Aortic smooth muscle cell (primary cell): Measurements from ENCODE around the gene PRMT5.

DNA sequence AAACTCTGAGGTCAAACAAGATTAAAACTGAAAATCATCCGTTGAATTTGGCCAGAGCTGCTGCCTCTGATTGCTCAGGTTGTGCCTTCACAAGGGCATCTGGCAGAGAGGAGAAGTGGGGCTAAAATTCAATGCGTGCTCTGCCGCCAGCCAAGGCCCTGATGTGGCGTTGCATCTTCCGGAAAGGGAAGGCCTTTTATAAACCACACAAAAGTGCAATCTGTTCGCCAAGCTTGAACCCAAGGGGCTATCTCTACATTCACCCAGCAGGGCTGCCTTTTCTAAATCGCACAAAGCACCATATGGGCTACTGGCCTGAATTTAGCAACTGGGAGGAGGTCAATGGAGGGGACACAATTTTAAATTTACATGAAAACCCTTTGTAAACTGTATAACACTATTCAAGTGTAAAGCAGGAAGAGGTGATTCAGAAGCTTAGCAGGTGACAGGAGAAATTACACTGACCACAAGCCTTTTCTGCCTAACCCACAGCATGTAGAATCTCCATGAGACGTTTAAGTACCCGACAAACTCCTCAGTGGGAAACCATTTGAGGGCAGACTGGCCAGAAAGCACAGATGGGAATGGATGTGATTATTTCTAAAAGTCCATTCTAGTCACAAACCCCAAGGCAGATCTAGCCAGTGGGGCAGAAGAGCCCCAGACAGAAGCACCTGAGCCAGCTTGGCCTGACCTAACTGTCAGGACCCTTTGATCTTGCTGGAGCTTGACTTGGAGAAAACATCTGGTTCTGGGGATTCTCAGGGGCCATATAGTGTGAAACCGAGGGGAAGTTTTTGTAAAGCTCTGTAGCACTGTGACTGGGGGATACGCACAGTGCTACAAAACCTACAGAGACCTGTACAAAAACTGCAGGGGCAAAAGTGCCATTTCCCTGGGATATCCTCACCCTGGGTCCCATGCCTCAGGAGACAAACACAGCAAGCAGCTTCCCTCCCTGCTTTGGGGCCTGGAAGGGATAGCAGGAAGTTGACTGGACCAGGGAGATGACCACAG, 140.4 kb downstream of the DAD1 start:
- RRBS = no CpG with 5 or more reads among the region's 11 CpGs

DNA sequence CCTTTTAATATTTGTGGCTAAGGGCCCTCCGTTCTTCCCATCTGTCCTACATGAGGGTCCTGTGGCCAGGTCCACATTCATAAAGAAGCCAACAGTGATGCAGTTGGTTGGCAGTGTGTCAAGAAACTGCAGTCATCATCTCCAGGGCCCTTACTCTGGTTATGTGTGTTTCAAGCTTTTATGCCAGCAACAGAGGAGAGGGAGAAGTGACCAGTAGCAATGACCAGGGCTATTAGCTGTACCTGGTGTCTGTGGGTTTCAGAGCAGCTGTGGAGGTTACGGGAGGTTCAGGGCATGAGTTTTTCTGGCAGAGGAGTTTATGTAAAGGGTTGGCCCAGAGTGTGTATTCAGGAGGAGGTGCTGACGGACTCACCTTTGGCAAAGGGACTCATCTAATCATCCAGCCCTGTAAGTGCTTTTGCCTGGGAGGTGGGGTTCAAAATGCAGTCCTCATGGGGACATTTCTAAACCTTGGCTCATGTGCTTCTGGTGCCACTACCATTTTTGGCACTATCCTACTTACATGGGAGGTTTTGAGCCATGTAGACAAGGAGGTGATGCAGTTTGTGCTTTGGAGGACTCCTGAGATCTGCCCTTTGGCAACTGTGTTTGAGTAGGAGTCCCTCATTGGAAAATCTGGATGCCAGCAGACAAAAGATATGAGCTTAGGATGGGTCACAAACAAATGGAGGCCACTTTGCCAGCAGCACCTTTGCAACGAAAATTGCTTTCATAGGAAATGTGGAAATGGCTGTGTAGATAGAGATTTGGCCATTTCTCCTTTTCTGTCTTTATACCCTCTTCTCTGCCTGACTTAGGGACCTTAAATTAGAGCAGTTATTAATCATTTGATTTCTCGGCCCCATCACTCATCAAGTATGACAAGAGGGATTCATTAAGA, 95.2 kb downstream of the DAD1 start:
- RRBS = no CpG with 5 or more reads among the region's 5 CpGs

- RRBS = no CpG with 5 or more reads among the region's 11 CpGs
These were observed 87.1 kb downstream of the DAD1 start for GRCh38 chr14:22501792-22502437.

DNA sequence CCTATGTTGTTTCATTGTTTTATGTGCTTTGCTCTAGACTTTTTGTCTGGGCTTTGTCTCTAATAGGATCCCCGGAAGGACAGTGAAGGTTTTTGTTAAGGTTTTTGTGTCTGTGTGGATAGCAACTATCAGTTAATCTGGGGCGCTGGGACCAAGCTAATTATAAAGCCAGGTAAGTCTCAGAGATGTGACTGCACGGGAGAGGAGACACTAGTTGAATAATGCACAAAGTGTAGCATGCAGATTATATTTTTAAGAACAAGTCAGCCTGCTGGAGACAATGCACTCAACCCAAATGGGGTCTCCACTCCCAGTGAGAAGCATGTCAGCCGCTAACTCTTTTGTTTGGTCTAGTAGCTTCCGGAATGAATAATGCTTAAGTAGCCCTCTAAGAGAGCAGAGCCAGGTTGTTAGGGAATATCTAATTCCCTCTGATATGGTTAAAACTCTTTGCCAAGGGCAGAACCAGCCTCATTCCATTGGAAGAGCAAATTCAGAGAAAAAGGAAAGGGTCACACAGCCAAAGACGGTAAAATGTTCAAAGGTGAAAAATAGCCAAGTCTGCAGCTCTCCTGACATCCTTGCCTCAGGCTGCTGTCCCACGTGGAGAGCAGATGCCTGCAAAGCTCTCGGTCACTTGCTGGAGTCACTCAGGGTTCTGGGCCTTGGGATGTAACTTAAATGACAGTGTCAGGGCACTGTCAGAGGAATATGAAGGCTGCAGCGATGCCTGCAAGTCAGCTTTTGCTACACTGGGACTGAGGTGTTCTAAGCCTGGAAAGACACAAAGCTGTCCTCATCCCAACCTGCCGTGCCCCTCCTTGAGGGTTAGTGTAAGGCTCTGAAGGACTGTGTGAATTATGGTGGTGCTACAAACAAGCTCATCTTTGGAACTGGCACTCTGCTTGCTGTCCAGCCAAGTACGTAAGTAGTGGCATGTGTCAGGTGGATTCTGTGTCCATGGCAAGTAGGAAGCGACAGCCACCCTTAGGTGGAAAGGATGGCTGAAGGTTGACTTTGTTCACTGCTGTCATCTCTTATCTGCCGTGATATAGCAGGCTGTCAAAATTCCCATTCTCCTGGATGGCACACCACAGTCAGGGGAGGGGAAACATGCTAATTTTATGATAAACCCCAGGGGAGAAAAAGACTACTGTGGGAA, 80.2 kb downstream of the DAD1 start:
- RRBS = no CpG with 5 or more reads among the region's 13 CpGs

- RRBS = no CpG with 5 or more reads among the region's 3 CpGs
These were observed 76.7 kb downstream of the DAD1 start for GRCh38 chr14:22512194-22512929.

GRCh38 chr14:22520075-22520636, 68.9 kb downstream of the DAD1 start:
- RRBS = no CpG with 5 or more reads among the region's 6 CpGs

GRCh38 chr14:22521451-22522460, 67.3 kb downstream of the DAD1 start:
- RRBS = no CpG with 5 or more reads among the region's 5 CpGs

DNA sequence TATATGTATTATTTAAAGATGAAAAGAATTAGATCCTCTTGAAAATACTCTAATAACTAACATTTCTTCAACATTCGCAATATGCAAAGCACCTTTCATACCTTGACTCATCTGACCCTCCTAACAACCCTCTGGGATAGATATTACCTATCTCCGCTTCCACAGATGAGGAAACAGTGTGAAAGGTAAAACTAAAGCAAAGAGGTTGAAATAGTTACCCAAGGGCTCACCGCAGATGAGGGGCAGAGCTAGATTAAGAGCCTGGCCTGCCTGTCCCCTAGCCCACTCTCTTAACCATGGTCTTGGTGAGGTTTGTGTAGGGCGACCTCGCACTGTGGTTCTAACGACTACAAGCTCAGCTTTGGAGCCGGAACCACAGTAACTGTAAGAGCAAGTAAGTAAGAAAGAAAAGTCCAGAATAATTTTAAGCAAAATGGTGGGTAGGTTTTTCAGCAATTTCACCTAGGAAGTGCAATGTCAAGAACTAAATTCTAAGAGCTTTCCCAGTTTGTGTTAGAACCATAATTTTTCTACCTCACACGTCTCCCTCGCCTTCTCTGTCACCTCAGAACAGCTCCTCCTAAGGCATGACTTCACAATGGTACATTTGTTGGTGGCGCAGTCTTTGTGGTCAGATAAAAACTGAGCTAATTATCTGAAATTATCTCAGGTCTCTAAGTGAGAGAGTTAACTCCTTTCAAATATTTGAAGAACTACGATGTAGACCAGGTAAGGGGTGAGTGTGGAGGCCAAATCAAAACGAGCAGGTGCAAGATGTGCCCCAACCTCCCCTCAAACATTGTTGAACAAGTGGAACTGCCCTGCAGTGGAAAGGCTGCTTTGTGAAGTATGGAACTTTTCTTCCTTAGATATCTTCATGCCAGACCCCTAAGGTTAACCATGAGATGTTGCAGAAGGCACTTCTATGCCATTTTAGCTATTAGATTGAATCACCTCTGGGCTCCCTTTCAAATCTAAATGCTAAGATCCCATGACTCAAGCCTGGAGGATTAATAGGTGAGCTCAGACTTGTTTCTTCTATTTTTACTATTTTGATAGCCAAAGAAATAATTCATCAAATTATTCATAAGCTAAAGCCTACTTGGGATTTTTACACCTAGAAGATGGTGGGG, 64.7 kb downstream of the DAD1 start:
- RRBS = no CpG with 5 or more reads among the region's 12 CpGs

DNA sequence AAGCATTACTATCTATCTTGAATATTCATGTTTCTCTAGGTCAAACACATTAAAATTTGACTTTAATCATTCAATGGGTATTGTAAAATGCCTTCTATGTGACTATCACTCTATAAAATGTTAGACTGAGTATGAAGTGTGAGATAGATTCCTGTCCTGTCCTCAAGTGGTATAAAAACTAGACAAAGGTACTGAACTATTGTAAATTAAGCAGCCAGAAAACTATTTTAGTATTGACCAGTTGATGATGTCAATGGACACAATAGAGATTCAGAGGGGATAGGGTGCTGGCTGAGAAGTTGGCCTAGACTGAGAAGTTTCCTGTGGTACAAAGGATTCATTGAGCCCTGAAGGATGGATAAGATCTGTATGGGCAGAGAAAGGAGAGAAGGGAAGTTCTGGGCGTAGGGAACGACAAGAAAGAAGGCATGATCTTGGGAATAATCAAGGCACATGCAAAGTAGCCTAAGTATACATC, 44.7 kb downstream of the DAD1 start:
- RRBS = no CpG with 5 or more reads among the region's 2 CpGs

- RRBS = no CpG with 5 or more reads among the region's 24 CpGs
These were observed 32.7 kb downstream of the DAD1 start for GRCh38 chr14:22556135-22556899.

GRCh38 chr14:22561604-22562449, 27.2 kb downstream of the DAD1 start:
- RRBS = no CpG with 5 or more reads among the region's 9 CpGs

GRCh38 chr14:22797331-22797922, 17.8 kb downstream of the SLC7A7 start:
- RRBS = no CpG with 5 or more reads among the region's 3 CpGs

GRCh38 chr14:22808609-22808992, 6.6 kb downstream of the SLC7A7 start:
- RRBS = no CpG with 5 or more reads among the region's 1 CpG

- RRBS = no CpG with 5 or more reads among the region's 12 CpGs
These were observed 5.9 kb upstream of the SLC7A7 start for GRCh38 chr14:22821047-22821672.

DNA sequence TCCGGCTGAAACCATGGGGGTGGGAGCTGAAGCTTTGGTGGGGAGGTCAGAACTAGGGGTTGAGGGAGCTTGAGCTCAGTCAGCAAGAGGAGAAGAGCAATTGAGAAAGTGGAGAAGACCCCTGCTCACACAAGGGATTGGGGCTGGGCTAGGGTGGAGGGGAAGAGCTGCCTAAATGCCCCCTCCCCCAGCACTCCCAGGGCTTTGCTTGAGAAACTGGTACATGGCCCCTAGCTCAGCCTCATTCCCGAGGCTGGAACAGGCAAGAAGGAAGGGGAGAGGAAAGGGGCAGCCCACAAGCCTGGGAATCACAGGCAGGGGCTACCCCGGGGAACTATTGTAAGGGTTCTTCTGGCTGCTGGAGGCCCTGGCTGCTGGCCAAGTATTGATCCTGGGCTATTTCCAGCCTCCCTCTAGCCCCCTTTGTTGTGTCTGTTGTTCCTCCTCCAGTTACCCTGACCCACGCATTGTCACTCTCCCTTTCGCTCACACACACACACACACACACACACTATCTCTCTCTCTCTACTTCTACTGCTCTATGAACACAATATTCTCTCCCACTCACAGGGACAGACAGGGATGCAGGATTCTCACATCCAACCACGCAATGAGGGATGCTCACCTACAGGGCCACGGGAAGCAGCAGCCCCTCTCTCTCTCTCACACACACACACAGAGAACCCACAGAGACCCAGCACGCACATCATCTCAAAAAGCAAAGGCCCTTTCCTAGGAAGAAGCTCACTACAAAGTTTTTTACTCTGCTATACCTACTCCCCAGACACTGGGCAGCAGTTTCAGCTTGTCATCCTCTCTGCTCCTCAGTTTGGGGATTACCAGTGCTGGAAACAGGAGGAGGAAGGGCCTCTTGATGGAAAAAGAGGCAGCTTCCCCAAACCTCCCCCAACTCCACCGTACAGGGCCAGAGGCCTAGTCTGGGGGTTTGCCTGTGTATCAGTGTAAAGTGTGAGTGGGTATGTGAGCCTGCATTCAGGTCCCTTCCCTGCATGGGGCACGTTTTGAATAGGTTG, 708 bp downstream of the REM2 start:
- RRBS = 18% methylated on average over 1 of the region's 10 CpGs

GRCh38 chr14:22928804-22930070, at the start of gene PRMT5:
PRMT5 (minus strand) TSS chr14:22929376.
- RRBS = 2% methylated on average over 8 of the region's 55 CpGs

GRCh38 chr14:22981423-22982158, 760 bp downstream of the AJUBA start:
- RRBS = 5% methylated on average over 43 of the region's 74 CpGs

- RRBS = no CpG with 5 or more reads among the region's 11 CpGs
These were observed 4.9 kb downstream of the PSMB11 start for GRCh38 chr14:23046777-23047474.

GRCh38 chr14:23059204-23059641, 1.9 kb upstream of the CDH24 start:
- RRBS = no CpG with 5 or more reads among the region's 23 CpGs

- RRBS = no CpG with 5 or more reads among the region's 20 CpGs
These were observed 937 bp downstream of the SLC7A8 start for GRCh38 chr14:23182398-23183047.